BE2C (cell line): ENCODE measurements around a stretch of chr15.

GRCh38 chr15:96359652-96360556 is 29.4 kb downstream of the NR2F2 start:
- RRBS = 6% methylated on average over 10 of the region's 54 CpGs

- RRBS = 7% methylated on average over 12 of the region's 38 CpGs
Measured at GRCh38 chr15:96361304-96362054, 31.0 kb downstream of the NR2F2 start.

DNA sequence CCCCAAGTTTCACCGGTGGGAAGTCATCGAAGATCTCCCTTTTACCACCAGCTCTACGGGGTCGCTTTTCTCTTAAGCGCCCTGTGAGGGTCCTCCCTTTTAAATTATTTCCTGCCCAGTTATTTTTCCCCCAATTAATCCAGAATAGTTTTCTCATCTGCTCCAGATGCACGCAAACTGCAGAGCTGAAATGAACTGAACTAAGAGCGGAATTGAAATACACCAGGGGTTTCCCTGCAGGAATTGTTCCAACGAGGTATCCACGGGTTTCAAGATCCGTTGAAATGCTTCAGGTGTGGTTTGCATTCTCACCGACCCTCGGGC is 87.0 kb downstream of the NR2F2 start:
- RRBS = no CpG with 5 or more reads among the region's 12 CpGs

DNA sequence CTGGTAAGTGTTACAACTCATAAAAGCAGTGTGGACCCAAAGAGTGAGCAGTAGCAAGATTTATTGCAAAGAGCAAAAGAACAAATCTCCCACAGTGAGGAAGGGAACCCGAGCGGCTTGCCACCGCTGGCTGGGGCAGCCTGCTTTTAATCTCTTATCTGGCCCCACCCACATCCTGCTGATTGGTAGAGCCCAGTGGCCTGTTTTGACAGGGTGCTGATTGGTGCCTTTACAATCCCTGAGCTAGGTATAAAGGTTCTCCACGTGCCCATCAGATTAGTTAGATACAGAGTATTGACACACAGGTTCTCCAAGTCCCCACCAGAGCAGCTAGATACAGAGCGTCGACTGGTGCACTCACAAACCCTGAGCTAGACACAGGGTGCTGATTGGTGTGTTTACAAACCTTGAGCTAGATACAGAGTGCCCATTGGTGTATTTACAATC is 160.8 kb downstream of the NR2F2 start:
- RRBS = no CpG with 5 or more reads among the region's 6 CpGs

DNA sequence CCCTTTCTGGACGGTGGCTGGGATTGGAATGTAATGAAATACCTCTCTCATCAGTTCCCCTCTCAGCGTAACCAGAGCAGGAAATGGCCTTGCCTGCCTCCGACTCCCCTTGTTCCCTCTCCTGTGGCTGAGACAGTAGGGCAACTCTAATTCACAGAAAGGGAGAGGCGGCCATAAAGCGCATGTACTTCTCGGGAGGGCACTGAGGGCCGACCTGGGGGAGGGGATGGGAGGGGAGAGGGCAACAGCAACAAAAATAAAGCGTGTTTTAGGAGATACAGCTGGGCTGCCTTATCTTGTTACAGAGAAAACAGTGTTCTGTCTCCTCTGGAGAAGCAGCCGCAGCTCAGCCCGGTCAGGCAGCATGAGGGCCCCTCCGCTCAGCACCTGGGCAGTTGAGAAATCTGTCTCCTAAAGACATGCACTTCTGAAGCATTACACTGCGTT is 783.3 kb upstream of the ARRDC4 start:
- RRBS = no CpG with 5 or more reads among the region's 12 CpGs

GRCh38 chr15:97678542-97679209 is 281.8 kb upstream of the ARRDC4 start:
- RRBS = no CpG with 5 or more reads among the region's 3 CpGs

DNA sequence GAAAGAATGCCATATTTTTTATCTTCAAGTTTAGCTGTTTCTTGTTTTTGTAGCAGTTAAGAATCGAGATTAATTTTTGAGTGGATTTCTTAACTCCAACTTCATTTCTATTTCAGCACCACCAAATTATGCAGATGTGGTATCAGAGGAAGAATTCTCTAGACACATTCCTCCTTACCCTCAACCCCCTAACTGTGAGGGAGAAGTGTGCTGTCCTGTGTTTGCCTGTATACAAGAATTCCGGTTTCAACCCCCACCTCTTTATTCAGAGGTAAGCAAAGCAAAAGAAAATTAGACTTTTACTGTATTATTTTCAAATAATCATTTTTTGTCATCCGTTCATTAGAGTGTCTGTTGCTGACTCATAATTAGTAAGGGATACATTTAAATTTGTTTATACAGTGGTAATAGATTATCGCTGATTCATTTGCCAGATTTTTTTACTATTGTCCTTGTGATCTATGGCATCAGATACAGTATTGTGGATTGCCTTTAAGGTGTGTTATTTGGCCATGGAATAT is 10.0 kb downstream of the ARRDC4 start:
- RRBS = no CpG with 5 or more reads among the region's 4 CpGs

DNA sequence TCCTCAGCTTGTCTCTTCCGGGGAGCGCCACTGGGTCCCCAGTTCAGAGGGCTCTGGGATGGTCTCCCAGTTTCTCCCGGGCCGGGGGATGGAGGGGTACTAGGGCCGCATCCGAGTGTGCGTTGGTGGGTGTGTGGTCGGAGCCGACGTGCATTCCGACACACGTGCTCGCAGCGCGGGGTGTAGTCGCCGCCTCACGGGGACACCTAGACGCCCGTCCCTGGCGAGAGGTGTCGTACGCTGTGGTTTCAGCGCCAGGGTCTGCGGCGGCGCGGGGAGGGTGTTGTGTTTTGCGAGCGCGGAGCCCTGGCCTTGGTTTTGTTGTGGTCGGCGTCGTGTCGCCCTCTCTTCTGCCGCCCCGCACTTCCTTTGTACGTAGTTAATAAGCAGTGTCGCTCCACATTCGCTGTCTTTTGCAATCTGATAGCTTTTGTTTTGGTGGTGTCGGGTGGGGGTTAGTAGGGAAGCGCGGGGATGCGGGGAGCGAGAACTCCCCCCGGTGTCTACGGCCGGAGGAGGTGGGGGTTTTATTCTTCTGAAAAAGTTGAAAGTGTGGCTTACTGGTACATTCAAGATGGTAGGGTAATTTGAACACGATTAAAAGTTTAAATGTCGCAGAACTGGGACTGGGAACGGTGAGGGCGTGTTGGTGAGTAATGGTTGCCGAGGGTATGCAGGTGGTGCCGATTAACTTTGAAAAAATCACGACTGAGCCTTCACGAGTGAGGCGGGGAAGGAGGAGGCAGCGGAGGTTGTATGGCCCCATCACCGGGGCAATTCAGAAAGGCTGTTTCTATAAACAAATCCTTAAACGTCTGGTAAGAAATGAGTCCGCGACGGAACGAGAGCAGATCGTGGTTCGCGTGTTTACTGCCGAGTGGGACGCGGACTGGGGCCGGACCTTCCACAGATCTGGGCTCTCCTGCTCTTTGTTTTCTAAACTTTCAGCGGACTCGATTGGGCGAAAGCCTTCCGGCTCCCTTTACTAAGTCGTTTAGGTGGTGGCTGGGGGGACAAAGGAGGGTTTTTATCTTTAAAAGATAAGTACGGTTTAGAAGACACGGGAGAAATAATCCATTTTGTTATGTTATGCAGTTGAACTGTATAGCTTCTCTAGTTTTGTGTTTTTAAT is 2.5 kb downstream of the IGF1R start:
- RRBS = 2% methylated on average over 8 of the region's 78 CpGs

GRCh38 chr15:98660237-98660764 is 12.0 kb downstream of the IGF1R start:
- RRBS = no CpG with 5 or more reads among the region's 2 CpGs

DNA sequence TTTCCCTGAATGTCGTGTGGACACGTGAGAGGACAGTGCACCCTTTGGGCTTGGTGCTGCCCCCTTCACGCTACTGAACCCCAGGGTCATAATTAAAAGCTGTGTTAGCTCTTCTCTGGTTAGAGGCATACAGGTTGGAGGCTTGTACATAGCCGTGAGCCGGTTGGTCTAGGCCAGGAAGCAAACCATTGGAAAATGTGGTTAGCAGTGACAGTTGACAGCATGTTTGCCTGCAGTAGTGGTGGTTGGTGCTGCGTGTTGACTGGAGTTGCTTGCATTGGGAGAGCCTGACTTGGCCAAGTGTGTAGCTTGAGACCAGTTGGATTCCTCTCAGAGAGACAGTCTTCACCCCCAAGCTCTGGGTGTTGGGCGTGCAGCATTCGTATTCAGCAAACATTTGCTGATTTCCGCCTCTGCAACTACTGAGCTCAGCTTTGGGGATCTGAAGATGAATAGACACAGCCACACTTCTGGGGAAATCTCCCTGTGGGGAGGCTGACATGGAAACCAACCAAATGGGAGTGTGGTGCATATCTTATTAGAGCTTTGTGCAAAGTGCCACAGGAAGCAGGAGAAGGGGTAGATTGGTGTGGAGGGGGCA is 83.4 kb downstream of the IGF1R start:
- RRBS = no CpG with 5 or more reads among the region's 9 CpGs

- RRBS = no CpG with 5 or more reads among the region's 5 CpGs
Measured at GRCh38 chr15:98778215-98778918, 130.0 kb downstream of the IGF1R start.

GRCh38 chr15:98963589-98963850 is 44.1 kb downstream of the PGPEP1L start:
- RRBS = no CpG with 5 or more reads among the region's 4 CpGs

DNA sequence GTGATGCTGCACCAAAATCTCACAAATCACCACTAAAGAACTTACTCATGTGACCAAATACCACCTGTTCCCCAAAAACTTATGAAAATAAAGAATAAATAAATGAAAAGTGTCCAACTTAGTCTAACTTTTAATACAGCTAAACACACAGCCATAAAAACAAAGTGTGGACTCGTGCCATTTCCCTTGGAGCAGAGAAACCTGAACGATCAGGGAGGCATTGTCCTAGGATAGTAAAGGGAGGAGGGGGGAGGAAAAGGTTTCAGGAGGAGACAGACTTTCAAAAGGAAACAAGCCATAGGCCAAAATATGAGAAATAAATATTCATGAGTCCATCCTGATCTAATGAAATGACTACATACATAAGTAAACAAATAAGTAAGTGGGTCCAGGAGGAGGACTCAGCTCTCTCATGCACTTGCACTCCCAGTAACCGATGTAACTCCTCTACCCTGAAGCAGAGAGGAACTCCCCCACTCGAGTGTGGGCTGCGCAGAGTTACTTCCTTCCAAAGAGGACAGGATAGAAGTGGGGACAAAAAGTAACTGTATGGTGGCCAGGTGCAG is 27.4 kb downstream of the PGPEP1L start:
- RRBS = no CpG with 5 or more reads among the region's 5 CpGs

GRCh38 chr15:99138685-99139033 is 33.8 kb downstream of the SYNM start:
- RRBS = 94% methylated on average over 3 of the region's 13 CpGs

DNA sequence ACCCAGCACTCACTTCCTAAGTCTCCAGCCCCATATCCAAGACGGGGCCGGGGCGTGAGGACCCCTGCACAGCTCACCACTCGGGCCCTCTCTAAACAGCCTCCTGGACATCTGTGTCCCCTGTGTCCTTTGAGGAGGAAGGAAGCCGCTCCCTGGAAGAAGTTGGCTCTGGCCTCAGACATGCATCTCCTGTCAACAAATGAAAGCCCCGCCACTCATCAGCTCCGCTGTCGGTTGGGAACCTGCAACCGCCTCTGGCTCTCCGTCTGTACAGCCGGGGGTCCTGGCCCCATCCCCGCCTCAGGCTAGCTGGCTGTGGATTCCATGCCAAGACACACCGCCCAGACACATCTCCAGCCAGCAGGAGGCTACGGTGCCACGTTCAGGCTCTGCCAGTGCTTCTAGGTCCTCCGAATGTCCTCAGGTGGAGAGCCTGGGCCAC is 140.0 kb upstream of the MEF2A start:
- RRBS = no CpG with 5 or more reads among the region's 16 CpGs

GRCh38 chr15:99442689-99443081 is 123.1 kb upstream of the MEF2A start:
- RRBS = no CpG with 5 or more reads among the region's 14 CpGs

GRCh38 chr15:99614057-99615166 is 48.6 kb downstream of the MEF2A start:
- RRBS = no CpG with 5 or more reads among the region's 6 CpGs

GRCh38 chr15:99631106-99631745 is 65.4 kb downstream of the MEF2A start:
- RRBS = no CpG with 5 or more reads among the region's 3 CpGs

GRCh38 chr15:99697799-99698066 is 35.5 kb downstream of the LYSMD4 start:
- RRBS = no CpG with 5 or more reads among the region's 4 CpGs

GRCh38 chr15:99705605-99705895 is 27.7 kb downstream of the LYSMD4 start:
- RRBS = no CpG with 5 or more reads among the region's 2 CpGs